HT-29 (cell line): ENCODE results near the genes TEKT5 and NUBP1.

DNA sequence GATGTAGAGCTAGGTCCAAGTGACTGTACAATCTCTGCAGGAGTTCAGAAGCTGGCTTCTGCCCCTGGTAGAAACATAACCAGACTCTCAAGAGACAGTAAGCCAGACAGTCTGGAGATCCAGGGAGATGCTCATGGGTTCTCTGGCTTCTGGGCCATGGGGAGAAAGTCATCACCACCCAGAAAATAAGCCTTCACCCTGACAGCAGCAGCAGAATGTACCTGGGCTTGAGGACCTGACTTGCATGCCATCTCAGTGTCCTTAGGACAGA is 1059.7 kb downstream of the TMEM114 start:
- RAMPAGE, long total RNA = no peak

DNA sequence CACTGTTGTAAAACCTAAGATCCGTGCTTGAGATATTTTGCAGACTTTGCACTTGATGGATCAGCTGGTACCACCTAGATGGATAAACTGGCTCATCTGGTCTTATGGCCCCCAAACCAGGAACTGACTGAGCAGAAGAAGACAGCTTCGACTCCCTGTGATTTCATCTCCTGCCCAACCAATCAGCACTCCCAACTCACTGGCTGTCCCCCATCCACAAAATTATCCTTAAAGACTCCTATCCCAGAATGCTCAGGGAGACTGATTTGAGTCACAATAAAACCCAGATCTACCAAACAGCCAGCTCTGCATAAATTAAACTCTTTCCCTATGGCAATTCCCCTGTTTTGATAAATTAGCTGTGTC is 477.2 kb downstream of the TMEM114 start:
- RAMPAGE, long total RNA = no peak

DNA sequence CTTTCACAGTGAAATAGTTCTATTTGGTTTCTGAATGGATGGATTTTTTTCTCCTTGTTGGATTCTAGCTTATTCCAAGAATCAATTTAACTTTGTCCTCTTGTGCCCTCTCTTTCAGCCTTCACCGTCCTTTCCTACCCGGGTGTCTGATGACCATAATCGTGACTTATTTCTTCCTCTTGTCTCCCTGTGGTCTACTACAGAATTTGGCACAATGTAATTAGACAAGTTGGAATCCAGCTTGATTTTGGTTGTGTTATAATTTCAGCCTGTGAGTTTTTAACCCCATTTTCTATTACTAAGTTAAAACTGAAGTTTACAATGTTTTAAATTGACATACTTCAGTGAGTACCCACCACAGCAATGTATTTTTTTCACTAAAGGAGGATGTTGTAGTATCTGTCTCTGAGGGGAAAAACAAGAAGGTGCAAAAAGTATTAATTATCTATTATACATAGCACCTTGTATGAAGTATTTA is 262.0 kb downstream of the TMEM114 start:
- RAMPAGE, long total RNA = no peak

DNA sequence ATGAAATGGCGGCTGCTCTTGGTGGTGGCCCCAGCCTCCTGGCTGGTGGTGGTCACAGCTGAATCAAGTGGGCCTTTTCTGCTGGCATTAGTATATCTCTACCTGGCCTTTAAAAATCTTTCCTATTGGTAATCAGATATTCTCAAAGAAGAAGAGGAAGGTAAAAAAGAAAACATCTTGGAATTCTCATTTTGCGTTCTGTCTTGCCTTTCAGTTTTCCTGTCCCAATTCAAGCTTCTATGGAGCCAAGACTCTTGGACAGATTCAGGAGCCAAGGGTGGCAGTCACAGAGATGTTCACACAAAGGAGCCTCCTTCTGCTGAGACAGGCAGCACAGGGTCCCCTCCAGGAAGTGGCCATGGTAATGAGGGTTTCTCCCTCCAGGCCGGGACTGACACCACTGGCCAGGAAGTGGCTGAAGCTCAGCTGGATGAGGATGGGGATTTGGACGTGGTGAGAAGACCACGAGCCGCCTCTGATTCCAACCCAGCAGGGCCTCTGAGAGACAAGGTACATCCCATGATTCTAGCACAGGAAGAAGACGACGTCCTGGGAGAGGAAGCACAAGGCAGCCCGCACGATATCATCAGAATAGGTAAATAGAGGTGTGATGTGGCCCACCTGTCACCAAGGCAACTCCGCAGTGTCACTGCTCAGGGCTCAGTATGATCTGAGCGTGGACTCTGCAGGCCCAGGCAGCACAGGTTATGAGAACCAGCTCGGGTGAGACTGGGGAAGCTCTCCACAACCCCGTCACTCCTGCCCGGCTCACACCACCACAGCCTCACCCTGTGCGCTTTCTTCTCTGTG is 7.2 kb downstream of the METTL22 start:
- RAMPAGE, long total RNA = no peak

GRCh38 chr16:8632453-8633457 is 11.3 kb downstream of the METTL22 start:
- RAMPAGE, long total RNA = no peak

- RAMPAGE, long total RNA = no peak
Measured at GRCh38 chr16:8641002-8641402, 19.5 kb downstream of the METTL22 start.

GRCh38 chr16:8739692-8740565 is 57.5 kb downstream of the TMEM186 start:
- RAMPAGE, long total RNA = no peak

- RAMPAGE, long total RNA = no peak
Measured at GRCh38 chr16:8798012-8798657, 496 bp downstream of the PMM2 start.

DNA sequence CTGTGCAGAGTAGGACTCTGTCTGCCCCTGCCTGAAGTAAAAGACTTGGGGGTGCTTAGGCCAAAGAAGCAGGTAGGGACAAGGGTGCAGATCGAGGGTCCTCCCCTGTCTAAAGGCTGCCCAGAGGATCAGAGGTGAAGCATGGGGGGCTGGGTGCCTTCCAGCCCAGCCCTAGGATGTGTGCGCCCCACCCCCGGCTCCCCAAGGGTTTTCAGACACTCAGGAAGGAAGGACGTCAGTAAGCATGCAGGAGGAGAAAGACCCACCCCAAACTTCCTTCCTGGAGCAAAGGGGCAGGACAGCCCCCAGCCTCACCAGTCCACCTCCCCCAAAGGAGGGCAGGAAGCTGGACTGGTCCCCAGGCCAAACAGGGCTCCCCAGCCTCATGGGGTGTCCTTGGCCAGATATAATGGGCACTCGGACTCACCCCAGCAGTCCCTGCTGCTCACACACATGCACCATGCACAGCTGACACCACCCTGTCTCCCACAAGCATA is 12.1 kb downstream of the CARHSP1 start:
- RAMPAGE, long total RNA = no peak

GRCh38 chr16:8861206-8862102 is 7.4 kb downstream of the CARHSP1 start:
- RAMPAGE, long total RNA = no peak

DNA sequence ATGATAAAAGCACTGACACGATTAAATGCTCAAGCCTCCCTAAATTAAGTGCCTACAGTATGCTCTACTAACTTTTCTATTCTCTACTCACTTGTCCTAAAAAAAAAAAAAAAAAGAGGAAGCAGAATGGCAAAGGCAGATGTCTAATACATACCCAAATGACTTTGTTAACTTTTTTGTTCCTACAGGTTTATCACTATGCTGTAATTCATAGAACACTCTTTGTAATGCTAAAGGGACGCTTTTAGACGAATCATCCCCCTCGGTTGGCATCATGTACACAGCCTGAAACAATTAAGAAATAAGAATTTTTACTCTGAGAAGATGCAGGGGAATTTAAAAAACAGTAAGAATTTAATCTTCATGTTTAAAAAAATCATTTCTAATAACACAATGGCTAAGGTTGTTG is 34.7 kb downstream of the LITAFD start:
- RAMPAGE, long total RNA = no peak

- RAMPAGE, long total RNA = no peak
Measured at GRCh38 chr16:8946408-8946908, 17.2 kb downstream of the USP7 start.

DNA sequence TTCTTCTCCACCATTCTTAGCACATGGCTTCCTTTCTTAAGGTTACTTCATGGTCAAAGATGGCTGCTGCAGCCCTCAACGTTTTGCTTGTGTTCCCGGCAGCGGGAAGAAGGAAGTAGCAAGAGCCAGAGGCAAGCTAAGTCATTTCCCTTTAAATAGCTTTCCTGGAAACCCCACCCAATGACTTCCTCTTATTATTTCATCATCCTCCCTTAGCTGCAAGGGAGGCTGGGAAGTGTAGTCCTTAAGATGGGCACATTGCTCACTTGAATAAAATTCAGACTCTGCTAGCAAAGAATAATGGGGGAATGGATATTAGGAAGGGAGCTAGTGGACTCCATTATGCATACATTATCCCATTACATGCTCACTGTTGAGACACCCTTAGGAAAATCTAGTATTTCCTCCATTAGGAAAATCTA is 12.4 kb upstream of the HAPSTR1 start:
- RAMPAGE, long total RNA = no peak

DNA sequence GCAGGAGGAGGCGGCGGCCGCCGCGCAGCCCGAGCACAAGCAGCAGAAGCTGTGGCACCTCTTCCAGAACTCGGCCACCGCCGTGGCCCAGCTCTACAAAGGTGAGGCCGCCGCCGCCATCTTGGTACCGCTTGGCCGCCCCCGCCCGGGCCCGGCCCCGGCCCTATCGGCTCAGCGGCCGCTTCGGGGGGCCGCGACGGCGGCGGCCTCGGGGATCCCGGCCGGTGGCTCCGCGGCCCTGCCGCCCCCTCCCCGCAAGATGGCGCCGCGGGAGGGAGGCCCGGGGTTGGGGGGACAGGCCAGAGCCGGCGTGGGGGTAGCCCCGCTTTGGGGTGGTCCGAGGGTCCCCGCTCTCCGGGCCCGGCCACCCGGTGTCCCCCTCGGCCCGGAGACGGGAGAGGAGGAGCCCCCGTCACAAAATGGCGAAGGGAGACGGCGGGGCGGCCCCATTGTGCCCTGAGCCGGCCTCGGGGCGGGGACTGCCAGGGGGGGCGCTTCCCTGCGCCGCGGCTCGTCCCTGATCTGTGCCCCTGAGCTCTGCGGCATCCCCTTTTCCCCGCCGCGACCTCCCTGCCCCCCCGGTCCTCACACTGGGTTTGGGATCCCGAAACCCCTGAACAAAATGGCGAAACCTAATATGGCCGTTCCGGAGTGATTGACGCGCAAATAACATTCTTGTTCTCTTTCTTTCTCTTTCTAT is 876 bp downstream of the HAPSTR1 start:
- RAMPAGE, long total RNA = no peak

- RAMPAGE, long total RNA = no peak
Measured at GRCh38 chr16:9125929-9126538, 34.6 kb downstream of the HAPSTR1 start.

GRCh38 chr16:9797160-9797711 is 385.0 kb downstream of the GRIN2A start:
- RAMPAGE, long total RNA = no peak

- RAMPAGE, long total RNA = no peak
Measured at GRCh38 chr16:10296868-10297281, 89.0 kb upstream of the ATF7IP2 start.

- RAMPAGE, long total RNA = no peak
Measured at GRCh38 chr16:10616948-10617690, 36.7 kb upstream of the EMP2 start.

- RAMPAGE, long total RNA = no peak
Measured at GRCh38 chr16:10694654-10695138, at the start of gene TEKT5. Gene TEKT5, minus strand, starts transcription at chr16:10694930.

- RAMPAGE, long total RNA = start-site peak on the plus strand at chr16:10743832-10743855, 19 and 12 reads in 2 replicates
Measured at GRCh38 chr16:10743484-10744446, at the start of gene NUBP1. Gene NUBP1, plus strand, starts transcription at chr16:10743842.